Epithelial cell of esophagus (primary cell): ENCODE measurements around a stretch of chr9.

DNA sequence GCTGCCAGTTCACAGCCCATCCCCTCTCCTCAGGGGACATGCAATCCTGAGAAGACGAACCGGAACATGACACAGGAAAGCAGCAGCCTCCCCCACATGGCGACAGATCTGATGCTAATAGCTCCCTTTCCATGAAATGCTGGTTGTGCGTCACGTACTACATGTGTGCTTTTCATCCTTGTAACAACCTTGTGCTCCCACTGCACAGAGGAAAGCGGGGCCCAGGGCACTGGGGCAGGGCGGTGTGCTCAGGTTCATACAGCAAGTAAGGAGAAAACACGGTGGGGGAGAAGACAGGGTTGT is 67.6 kb downstream of the PRRT1B start:
- RRBS = no CpG with 5 or more reads among the region's 8 CpGs

DNA sequence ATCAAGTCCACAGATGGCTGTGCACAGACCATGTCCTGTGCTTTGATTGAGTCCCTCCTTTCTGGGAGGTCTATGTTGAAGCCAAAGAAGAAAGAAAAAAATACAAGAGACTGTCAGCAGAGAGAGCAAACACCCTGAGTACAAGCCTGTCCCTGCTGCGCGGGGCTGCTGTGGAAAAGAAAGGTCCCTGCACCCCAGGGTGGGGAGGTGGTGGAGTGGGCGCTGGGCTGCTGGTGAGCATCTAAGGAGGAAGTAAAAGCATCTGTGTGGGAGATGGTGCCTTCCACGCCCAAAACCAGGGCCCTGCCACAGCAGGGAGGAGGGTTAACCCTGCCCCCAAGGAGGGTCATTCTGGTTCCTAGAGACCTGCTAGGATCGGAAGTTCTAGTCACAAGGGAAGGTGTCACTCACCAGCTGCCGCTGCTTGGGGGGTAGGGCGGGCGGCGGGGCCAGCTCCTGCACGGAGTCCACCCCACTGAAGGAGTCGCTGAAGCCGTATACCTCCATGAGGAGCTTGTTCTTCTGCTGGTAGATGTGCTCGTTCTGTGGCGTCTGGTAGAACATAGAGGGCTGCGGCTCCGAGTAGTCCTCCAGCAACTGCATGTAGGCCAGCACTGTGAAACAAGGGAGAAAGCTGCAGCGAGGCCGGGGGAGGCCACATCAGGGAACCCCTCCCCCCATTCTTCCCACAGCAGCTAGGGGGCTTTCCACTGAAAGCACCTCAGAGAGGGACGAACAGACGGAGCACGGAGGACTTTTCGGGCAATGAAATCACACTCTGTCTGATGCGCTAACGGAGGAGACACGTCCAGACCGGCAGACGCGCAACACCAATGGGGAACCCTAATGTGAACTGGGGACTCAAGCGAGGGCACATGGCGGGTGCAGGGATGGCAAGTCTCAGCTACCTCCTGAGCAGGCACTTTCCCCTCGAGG is 76.3 kb downstream of the PRRT1B start:
- RRBS = no CpG with 5 or more reads among the region's 31 CpGs

DNA sequence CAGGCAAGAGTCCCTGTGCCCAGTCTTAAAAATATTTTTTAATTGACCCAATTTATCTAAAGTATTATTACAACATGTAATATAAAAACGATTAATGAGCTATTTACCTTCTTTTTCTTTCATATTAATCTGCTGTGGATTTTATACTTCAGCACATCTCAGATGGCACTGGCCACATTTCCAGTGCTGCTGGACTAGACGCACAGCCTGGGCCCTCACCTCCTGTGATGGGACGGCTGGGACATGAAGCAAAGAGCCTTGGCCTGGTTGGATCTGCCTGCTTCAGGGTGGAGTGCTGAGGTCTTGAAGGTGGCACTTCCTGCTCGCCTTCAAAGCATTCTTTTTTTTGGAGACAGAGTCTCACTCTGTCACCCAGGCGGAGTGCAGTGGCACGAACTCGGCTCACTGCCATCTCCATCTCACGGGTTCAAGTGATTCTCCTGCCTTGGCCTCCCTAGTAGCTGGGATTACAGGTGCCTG is 73.2 kb downstream of the RAPGEF1 start:
- RRBS = no CpG with 5 or more reads among the region's 8 CpGs

- RRBS = 100% methylated on average over 1 of the region's 35 CpGs
These were observed 65.2 kb downstream of the RAPGEF1 start for GRCh38 chr9:131674261-131675498.

GRCh38 chr9:131677057-131678331 is 62.4 kb downstream of the RAPGEF1 start:
- RRBS = no CpG with 5 or more reads among the region's 13 CpGs

GRCh38 chr9:131707653-131708160 is 32.2 kb downstream of the RAPGEF1 start:
- RRBS = no CpG with 5 or more reads among the region's 5 CpGs

GRCh38 chr9:131723538-131724158 is 16.2 kb downstream of the RAPGEF1 start:
- RRBS = no CpG with 5 or more reads among the region's 6 CpGs

- RRBS = no CpG with 5 or more reads among the region's 5 CpGs
These were observed 12.0 kb downstream of the RAPGEF1 start for GRCh38 chr9:131727797-131728426.

GRCh38 chr9:131731468-131732638 is 8.0 kb downstream of the RAPGEF1 start:
- RRBS = no CpG with 5 or more reads among the region's 18 CpGs

DNA sequence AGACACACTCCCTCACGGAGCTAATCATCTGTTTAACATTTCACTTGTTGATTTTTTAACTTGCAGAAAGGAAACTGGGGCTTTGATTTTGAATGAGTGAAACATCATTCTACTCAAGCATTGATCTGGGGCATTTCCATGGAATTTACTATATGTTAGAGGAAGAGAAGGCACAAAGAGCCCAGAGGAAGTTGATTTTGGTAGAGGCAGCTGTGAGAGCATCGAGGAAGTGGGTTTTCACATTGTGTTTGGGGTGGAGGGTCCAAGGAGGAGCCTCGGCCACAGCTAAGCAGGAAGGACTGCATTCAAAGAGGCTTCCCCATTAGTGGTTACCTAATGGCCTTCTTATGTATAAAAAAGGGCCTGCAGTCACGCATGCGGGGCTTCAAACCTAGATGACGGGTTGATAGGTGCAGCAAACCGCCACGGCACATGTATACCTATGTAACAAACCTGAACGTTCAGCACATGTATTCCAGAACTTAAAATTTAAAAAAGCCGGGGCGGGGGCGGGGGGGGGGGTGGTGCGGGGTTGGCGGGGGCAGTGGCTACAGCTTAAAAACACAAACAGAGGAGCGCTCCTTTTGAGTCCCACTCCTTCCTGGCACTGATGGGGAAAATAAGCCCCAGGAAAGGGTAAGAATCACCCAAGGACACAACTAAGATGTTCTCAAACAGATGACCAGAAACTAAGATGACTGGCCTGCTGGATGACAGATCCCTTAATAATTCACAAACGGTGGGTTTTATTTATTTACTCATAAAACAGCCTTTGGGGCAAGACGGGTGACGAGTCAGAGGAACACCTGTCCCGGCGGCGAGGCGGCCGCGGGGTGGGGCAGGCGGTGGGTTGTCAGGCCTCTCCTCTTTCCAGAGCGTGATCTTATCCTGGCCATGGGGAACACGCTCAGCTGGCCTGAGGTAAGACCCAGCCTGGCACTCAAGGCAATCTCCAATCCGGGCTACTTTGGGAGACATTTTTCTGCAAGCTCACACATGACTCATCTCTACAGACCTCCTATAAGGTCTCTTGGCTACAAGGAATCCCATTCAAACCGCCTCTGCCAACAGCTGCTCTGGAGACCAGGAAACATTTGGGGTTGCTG is 6.7 kb downstream of the RAPGEF1 start:
- RRBS = no CpG with 5 or more reads among the region's 29 CpGs

DNA sequence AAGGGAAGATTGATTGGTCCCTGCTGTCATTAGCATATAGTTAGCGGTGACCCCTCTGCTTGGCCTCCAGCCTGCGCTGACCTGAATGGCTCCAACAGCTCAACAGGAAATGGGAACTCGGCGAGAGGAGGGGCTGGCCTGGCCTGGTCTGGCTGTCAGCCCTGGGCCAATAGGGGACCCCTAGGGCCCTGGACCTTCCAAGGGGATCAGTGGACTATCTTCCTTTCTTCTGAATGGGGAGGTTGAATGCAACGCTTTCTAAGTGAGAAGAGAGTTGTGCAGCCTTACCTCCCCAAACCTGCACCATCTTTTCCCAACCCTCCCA is 67.8 kb upstream of the RAPGEF1 start:
- RRBS = no CpG with 5 or more reads among the region's 5 CpGs

- RRBS = no CpG with 5 or more reads among the region's 6 CpGs
These were observed 99.8 kb upstream of the RAPGEF1 start for GRCh38 chr9:131839684-131840084.

DNA sequence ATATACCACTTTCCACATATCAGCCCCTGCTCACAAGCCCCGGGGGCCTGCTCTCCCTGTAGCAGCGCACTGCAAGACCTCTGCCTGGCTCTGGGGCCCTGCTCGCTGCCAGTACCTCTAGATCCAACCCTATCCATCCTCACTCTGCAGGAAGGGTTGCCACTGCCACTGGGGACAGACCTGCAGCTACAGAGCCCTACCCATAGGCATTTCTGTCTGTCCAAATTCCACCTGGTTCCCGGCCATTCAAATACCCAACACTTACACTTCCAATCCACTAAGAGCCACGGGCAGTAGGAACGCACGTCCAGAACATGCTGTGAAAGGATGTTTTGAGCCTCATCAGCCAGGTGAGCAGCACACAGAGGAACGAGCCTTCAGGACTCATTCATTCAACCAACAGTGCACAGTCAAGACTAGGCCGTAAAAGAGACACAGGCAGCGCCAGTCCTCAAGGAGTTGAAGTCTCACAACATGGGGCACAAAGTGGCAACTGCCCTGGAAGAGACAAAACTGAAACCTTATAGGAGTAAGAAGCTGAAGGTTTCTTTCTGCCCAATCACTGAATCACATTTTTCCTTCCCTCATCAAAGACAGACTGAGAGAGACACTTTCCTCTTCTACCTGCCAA is 75.1 kb downstream of the MED27 start:
- RRBS = no CpG with 5 or more reads among the region's 10 CpGs

- RRBS = no CpG with 5 or more reads among the region's 13 CpGs
These were observed 20.4 kb downstream of the MED27 start for GRCh38 chr9:132059142-132059831.

DNA sequence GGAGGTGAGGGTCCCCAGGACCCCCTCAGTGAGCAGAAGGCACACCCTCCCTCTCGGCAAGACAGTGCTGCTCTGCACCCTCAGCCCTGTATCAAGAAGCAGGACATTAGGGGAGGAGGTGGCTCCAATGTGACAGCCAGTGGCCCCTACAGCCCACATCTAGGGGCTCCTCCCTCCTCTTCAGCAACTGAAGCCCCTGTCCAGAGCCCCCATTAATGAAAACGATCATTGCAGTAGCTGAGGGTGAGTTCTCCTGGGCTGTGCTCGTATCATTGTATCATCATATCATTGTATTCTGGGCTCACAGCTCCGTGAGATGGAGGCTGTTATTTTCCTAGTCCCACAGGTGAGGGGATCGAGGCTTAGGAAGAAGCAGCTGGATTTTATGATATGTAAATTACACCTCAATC is 71.6 kb downstream of the NTNG2 start:
- RRBS = no CpG with 5 or more reads among the region's 5 CpGs

- RRBS = no CpG with 5 or more reads among the region's 12 CpGs
These were observed 78.8 kb downstream of the SETX start for GRCh38 chr9:132275799-132276645.

DNA sequence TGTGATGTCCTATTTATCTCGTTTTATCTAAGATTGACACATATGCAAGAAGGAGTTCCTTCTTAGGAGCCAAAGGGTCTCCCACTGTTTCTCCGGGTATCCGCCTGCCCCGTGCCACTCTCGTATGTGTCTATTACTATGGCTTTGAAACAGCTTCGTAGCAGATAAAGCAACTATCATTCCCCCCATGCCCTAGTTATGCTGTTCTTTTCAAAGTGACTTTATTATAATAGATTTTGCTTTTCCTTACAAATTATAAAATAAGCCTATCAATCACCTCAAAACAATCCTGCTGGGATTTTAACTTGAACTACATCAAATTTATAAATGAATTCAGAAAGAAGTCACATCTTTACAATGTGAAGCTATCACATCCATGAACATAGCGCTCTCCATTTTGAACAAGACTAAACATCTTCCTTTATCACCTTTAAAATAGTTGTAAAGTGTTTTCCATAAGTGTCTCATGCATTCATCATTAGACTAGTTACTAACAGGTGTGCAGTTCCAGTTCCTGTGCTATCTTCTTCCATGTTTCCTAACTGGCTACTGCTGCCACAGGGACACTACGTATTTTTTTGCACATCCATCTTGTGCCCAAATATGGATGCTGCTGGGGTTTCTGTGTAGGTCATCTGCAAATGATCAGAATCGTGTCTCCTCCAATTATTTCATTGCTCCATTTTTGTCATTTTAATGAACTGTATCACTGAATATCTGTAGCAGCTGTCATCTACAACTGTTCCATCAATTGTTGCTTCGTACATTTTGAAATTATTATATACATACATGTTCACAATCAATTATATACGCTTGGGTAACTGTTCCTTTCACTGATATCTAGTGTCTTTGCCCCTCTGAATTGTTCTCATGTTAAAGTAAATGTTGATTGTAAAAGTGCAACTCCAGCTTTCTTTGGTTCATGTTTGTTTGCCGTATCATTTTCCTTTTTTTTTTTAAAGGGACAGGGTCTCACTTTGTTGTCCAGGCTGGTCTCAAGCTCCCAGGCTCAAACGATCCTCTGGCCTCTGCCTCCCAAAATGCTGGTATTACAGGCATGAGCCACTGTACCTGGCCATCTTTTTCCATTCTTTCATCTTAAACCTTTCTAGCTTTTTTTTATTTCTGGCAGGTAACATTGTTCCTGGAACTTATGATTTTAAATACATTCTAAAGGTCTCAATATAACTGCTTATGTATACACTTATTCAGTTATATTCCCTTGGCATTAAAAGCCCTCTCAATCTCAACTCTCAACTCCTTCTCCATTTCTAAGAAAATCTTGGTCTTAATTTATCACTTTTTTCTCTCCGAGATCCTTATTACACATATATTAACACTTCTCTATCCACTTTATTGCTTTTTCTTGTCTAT is 37.6 kb downstream of the SETX start:
- RRBS = no CpG with 5 or more reads among the region's 14 CpGs

DNA sequence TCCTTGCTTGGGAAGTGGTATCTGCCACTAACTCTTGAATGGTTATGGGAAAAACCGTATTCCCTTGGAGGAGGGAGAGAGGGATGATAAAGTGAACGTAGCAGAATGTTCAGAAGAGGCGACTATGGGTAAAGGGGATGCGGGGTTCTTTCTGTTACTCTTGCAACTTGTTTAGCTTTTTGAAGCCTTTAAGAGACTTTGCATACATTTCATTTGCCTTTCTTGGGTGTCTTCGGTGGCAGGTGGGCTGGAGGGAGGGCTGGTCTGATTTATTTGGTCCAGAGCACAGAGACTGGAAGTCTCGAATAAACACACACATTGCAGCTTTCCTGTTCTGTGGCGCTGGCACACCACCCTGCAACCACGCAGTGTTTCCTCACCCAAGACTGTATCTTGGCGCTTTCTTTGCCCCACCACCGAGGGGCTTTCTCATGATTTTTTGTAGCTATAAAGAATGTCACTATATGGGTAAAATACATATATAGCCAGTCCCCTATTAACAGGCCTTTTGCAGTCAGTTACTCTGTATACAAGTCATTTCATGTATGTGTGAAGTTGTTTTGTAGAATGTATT is 23.1 kb downstream of the TTF1 start:
- RRBS = no CpG with 5 or more reads among the region's 10 CpGs

- RRBS = no CpG with 5 or more reads among the region's 16 CpGs
These were observed 64.3 kb downstream of the CFAP77 start for GRCh38 chr9:132474164-132474777.

- RRBS = 93% methylated on average over 5 of the region's 23 CpGs
These were observed 83.4 kb upstream of the BARHL1 start for GRCh38 chr9:132498962-132499464.